LUHMES (cell line): ENCODE results near the gene ATIC.

- PRO-cap = no peak
Measured at GRCh38 chr2:208359039-208360030, 47.3 kb upstream of the PTH2R start.

- PRO-cap = no peak
Measured at GRCh38 chr2:208529671-208530147, 123.1 kb downstream of the PTH2R start.

GRCh38 chr2:208608529-208608867, 201.9 kb downstream of the PTH2R start:
- PRO-cap = unidirectional peak, plus-strand start at chr2:208608747

GRCh38 chr2:208702340-208702714, 295.7 kb downstream of the PTH2R start:
- PRO-cap = no peak

- PRO-cap = no peak
Measured at GRCh38 chr2:209368937-209369308, 54.9 kb upstream of the MAP2 start.

- PRO-cap = no peak
Measured at GRCh38 chr2:210141081-210141539, 30.1 kb downstream of the KANSL1L start.

DNA sequence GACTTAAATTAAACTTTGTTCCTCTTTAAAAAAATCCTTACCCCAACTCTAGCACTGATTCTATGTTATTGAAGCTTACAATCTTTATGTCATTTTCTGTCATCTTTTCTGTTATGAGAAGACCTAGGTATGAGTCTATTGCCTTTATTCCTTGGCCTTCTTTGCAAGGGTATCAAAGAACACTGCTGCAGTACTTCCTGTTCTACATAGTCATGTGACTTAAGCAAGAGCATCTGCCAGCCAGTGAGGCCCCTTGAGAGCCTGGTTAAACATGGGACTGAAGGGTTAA, 928 bp upstream of the CPS1 start:
- PRO-cap = no peak

GRCh38 chr2:210560342-210560696, 3.9 kb downstream of the CPS1 start:
- PRO-cap = no peak

- PRO-cap = no peak
Measured at GRCh38 chr2:211396815-211397055, 840.3 kb downstream of the CPS1 start.

DNA sequence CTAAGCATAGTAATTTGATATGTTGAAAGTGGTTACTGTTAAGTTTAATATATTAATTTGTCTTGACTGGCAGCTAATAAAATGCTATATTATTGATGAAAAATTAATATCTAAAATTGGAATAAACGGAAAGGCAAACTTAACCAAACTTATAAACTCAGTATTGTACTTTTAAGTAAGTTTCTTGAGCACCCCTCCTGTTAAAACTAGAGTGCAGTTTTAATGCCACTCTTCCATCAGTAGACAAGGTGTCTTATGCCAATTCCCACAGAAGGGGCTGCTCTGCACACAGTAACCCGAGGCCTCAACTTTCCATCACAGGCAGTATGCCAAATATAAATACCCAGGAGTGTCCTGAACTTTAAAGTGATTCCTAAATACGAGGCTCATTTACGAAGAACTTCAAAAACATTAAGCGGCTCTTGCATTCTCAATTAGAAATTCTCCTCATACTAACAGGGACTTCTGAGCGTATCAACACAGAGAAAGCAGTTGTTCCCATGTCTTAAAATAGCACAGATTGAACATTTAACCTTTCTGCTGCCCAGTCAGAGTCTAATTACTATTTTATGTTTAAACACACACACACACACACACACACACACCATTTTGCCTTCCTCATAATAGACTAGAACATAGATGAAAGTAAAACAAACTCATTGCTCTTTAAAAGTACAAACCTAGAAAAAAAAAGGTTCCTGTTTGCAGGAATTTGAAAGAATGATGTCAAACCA, 638.6 kb downstream of the ERBB4 start:
- PRO-cap = no peak

- PRO-cap = no peak
Measured at GRCh38 chr2:213149237-213150074, 2.0 kb downstream of the IKZF2 start.

DNA sequence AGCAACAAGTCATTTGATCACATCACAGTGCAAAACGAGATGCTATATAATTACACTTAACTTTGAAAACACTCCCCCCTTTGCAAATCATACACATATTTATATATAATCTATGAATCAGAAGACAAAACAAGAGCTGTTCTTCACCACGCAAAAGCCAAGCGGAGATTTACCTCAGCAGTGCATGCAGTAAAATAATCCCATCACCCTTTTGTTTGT, 263 bp downstream of the IKZF2 start:
- PRO-cap = no peak

DNA sequence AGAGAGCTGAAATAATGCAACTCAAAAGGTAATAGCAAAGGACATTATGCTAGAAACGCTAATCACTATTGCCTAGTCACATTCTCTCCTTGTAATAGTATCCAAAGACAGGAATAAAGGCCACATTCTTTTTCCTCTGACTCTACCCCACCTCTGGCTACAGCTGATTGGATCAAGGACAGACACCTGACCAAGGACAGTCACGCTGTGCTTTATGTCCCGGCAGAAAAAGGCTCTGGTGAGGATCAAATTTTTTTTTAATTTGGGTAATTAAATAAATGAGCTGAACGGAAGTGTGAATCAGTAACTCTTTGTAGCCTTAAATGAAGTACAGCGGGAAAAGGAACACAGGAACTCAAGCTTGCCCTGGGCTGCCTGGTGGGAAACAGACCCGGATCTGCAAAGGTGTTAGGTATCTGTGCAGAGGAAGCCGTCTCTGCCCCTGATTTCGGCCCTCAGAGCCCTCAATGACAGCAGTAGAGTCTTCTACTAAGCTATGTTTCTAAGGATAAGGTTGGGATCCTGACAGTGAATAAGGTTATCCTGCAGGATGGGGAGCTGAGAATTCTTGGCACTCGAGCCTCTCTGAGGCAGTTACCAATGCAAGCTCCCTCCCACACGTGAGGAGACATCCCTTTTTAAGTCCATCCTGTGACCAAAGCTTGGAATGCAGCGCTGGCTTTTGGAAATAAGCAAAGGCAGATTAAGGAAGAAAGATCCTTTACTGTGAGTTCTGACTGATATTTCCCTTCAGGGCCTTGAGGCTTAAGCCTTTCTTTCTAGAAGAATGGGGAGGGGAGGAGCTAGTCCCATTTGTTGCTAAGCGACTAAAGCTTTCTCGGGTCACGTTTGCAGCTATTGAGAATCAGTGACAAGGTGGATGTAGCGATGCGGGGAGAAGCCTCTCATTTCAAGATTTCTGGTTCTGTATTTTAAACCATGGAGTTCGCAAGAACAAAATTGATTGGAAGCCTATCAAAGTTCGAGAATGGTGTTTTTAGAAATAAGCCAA, 37.9 kb upstream of the IKZF2 start:
- PRO-cap = no peak

DNA sequence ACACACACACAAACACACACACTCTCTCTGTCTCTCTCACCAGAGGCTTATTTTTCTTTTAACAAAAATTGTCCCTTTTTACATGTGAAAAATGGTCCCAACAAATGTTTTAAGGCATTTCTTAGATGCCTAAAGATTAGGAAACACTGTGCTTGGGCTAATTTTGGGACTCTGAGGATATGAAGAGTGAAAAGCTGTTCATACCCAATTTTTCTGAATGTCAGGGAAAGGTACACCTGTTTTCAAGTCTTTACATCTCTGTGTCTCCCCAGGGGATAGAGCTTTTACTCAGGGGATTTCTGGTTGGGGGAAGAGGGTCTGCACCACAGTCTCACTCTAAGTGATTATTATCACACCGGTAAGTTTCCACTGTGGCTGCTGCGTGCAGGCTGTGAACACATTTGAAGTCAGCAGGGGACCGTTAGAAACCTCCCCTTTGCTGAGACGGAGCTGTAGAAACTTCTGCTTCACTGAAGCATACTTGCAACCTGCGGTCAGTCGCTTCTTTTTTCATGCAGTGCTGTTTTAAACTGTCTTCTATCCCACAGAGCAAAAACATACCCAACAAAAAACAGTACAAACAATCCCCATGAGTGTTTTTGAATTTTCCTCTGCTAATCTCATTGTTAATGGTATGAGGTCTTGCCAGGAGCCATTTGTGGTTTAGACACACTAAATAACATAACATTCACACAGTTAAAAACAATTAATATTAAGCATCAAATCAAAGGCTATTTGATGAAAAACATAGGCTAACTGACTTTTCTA, 51.2 kb upstream of the SPAG16 start:
- PRO-cap = unidirectional peak, plus-strand start at position 469 of the sequence

GRCh38 chr2:214211823-214212125, 199.1 kb upstream of the VWC2L start:
- PRO-cap = no peak

GRCh38 chr2:214808939-214809328, 549 bp downstream of the BARD1 start:
- PRO-cap = bidirectional peak, plus-strand start at chr2:214809182, minus-strand start at chr2:214809014

- PRO-cap = bidirectional peak, plus-strand start at chr2:215311968, minus-strand start at chr2:215311910; bidirectional peak, plus-strand start at chr2:215312129, minus-strand start at chr2:215312012
Measured at GRCh38 chr2:215311588-215312820, at the start of gene ATIC. Gene ATIC (plus strand): TSS chr2:215312059.

DNA sequence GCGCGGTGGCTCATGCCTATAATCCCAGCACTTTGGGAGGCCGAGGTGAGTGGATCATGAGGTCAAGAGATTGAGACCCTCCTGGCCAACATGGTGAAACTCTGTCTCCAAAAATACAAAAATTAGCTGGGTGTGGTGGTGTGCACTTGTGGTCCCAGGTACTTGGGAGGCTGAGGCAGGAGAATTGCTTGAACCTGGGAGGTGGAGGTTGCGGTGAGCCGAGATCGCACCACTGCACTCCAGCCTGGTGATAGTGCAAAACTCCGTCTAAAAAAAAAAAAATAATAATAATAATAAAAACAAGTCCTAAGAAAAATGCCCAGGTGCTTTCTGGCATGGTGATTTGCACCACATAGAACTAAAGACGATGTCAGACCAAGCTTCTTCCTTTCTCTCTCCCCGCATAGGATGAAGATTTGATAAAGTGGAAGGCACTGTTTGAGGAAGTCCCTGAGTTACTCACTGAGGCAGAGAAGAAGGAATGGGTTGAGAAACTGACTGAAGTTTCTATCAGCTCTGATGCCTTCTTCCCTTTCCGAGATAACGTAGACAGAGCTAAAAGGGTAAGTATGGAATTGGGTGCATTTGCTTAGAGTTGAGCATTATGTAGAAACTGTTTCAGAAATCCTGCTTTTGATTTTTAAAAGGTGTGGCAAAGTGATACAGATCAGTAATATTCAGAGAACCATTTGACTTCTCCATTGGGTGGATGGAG, 37.0 kb downstream of the ATIC start:
- PRO-cap = no peak

DNA sequence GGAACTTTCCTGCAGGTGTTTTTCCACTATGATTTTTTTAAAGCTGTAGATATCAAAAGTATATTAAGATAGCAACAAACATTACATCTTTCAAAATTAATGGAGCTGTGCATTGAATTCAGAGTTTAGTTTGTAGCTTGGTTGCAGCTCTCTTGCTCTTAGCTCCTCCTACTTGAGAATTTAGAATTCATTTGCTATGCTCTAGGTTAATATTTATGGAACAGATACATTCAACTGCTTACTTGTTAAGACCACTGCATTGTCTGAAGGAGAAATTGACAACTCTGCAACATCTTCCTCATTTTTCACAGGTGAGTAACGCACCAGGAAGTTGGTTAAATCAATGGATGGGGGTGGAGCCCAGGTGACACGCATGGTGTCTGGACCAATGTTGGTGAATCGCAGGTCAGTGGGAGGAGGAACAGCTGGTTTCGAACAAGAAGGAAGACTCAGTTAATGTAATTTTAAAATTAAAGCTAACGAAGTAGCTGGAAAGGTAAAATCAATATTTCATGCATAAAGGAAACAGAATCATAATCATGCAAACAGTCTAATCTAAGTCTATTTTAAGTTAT, 44.4 kb downstream of the FN1 start:
- PRO-cap = no peak

- PRO-cap = no peak
Measured at GRCh38 chr2:215428112-215428421, 7.8 kb downstream of the FN1 start.